ENCODE results near the genes TIFAB and SLC25A48.

DNA sequence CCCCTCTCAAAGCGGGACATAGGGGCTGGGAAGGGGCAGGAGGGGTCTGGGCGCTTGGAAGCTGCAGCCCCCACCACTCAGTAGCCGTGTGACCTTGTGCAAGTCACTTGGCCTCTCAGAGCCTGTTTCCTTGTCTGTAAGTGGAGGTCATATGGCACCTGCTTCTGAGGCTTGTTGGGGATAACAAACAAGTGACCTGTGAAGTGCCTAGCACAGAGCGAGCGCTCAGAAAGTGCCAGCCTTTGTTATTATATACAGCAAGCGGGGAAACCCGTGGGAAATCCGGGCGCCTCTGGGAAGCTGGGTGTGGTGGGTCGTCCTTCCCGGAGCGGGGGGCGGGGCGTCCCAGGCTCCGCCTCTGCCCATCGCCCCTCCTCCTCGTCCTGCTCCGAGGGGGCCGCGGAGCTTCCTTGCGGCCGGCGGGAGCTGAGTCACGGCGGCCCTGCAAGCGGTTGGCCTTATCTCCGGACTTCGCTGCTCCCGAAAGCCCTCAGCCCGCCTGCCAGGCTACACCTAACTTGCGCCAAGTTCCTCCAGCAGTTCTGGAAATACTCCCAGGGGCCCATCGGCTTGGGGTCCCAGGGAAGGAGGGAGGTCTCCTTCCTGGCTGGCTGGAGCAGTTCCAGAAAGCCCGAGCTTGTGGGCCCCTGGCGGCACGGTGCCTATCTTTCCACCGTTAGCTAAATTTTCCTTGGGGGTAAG is 54.0 kb upstream of the CDKN2AIPNL start:
- PRO-cap, result unidirectional peak, plus-strand start at position 429 of the sequence

DNA sequence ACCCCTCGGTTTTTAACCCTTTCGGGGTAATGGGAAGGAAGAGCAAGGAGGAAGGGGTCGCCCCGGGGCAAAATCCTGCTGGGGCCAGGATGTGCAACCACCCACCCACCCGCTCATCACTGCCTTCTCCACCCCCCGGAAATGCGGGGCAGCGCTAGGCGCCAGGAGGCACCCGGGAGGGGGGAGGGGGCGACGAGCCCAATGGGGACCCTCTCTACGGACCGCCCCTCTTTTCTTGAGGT is 1.0 kb upstream of the JADE2 start:
- PRO-cap, result no peak

- PRO-cap, result no peak
Observed at GRCh38 chr5:134573417-134573981, 48.0 kb downstream of the JADE2 start.

DNA sequence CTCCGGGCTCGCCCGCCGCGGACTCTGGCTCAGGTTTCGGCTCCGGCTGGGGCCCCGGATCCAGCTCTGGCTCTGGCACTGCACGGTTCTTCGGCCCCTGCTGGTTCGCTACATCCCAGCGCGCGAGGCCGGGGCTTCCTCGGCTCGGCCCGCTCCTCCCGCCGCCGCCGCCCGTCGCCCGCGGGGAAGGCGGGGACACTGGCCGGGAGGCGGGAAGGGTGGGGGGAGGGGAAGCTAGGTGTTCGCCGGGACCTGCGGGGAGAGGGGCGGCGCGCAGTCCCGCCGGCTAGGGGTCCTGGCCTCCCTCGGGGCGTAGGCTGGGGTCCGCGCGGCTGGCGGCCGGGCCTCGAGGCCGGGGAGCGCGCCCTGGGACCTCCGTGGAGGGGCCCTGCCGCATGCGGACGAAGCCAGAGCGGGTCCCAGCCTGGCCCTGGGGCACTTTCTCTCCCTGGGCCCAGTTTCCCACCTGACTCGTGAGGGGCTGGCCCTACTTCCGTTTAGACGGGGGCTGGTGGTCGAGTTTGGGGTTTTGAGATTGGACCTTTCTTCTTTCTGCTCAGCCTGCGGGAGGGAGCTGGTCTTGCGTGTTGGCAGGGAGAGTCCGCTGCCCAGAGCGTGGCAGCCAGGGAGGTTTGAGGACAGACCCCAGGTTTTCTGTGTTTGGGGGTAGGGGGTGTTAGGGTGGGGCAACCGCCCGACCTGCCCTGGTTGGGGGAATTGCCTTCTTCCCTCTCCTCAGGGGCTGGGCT is 5.8 kb upstream of the PITX1 start:
- PRO-cap, result no peak

DNA sequence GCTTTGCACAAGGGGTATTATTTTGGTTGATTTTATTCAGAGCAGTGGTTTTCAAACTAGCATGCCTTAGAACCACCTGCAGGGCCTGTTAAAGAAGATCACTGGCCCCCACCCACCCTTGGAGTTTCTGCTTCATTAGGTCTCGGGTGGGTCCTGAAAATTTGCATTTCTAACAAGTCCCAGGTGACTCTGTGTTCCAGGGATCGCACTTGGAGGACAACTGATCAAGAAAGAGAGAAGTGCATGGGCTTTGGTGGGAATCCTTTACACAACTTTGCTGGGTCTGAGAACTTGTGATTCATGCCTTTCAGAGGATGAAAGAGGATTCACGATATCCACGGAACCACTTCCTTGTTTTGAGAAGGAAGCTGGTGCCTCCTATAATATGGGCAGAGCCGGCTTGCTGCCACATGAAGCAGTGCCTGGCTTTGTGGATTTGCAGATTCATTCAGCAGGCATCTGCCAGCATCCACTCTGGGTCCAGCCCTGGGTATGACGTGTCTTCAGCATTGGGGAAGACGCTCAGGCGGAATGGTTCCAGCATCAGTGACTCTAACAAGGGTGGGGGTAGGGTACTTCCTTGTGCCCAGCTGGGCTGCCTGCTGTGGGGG is 106.6 kb upstream of the PITX1 start:
- PRO-cap, result no peak

- PRO-cap, result no peak
Observed at GRCh38 chr5:135191044-135191883, 157.2 kb upstream of the PITX1 start.

GRCh38 chr5:135338499-135339119 is 60.4 kb downstream of the MACROH2A1 start:
- PRO-cap, result no peak

GRCh38 chr5:135374601-135375340 is 24.3 kb downstream of the MACROH2A1 start:
- PRO-cap, result no peak

DNA sequence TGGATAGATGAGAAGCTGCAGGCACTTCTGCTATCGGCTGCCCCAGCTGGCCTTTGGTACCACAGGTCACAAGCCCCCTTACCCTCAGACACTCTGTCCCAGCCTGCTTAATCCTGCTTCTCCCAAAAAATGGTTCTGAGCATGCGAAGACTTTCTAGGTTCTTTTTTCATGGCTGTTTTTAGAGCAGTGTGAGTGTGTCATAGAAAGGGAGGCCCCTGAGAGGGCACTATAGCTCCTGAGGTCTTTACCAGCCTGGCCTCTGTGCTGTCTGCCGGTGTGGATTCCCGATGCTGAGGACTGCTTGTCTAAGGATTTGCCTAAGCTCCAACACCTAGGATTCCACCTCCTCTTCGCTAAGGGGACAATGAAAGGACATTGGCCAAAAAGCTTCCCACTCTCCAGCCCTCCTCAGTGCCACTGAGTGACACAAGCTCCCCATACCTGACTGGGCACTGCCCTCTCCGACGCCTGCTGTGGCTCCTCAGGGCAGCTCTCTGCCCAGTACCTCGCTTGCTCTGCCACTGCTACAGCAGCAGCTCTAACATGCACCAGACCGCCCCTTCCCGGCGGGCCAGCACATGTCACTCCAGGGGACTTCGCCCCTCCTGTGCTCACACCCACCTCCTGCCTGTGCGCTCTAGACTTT is 21.2 kb downstream of the MACROH2A1 start:
- PRO-cap, result no peak

GRCh38 chr5:135452076-135452469 is at the start of gene TIFAB:
TIFAB (minus strand) TSS chr5:135452351.
- PRO-cap, result no peak

DNA sequence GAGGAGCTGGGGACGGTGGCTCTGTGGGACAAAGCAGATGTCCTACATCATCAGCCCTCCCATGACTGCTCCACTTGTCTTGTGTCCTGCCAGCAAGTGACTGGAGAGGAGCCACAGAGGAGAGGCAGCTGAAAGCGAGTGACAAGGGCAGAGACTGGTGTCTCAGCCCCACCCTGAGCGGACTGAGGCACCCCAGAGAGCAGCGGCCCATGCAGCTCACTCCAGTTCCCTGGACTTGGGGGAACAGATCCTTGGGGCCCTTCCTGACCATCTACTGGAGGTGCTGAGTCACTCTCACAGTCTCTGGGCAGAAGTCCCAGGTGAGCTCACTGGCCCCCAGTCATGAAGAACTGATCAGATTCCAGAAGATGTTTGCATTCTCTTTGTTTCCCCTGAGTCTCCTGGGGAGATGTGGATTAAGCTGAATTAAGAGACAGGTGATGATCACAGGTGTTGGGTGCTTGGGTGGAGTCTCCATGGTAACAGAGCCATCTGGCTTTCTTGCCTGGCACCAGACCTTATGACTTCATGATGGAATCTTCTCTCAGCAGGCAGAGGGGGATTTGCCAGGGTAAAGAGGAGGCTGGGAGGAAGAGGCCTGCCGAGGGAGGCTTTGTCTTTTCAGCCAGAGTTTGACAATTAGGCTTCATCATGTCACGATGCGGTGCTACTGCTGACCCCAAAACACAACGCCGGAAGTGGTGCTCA is 13.1 kb upstream of the SLC25A48 start:
- PRO-cap, result no peak

DNA sequence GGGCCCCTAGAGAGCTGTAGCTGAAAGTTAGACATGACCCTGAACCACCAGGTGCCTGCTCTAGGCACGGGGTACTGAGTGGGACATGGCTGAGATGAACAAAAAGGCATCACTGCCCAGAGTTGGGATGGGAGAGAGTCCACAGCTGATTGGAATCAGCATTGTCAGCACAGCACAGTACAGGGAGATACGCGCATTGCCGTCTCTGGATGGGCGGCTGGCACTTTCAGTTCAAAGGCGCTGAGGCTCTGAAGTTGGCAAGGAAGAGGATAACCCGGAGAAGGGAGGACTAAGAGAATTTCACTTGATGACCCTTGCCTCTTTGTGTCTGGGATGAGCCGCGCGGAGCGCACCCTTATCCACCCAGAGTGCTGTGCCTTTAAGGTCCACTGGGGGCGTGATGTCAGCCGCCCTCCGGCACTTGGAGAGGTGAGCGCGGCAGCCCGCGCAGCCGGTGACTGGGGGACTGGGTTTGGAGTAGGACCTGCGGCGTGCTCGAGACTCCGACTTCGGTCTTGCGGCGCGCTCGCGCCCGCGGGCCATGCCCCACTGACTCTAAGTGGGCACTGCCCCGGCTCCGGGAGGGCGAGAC is at the start of gene SLC25A48:
Gene SLC25A48, plus strand, starts transcription at position 420 of the 592 bp plus-strand sequence.
- PRO-cap, result no peak

DNA sequence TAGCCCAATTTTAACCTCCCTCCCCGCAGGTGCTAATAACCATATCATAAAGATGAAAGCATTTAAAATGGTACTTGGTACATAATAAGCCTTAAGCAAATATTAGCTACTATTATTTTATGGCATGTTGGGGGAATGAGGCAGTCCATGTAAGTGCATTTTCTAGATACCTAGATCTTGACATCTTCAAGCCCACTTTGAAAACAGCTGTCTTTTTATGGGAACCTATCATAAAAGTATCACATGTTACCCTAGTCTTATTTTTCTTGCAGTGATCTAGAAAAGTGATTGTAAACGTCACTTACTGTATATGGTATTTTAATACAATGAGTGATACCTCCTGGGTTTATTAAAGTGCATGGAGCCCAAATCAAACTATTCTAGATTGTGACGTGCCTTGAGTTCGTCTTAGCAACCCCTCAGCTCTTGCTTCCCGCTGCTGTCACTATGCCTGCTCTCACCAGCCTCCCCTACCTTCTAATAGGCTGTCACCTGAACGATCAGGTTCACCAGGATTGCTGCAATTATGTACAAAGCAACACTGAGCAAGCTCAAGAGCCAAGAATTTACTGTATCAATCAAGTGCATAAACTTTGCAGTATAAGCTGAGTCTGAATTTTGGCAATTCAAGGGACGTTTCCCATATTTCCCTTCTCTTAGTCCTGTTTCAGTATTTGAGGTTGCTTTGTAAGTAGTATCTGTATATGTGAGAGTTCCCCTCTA is 3.1 kb downstream of the LECT2 start:
- PRO-cap, result no peak

GRCh38 chr5:135976246-135976650 is 21.5 kb upstream of the LECT2 start:
- PRO-cap, result no peak

DNA sequence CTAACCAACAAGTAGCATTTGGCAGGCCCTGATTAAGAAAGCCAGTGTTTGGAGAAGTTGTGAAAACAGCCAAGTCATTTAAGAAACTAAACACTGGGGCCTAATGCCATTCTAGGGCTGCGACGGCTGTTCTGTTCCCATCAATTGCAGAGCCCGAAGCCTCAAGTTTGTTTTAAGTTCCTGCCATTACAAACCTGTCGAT is 4.5 kb upstream of the TGFBI start:
- PRO-cap, result no peak

DNA sequence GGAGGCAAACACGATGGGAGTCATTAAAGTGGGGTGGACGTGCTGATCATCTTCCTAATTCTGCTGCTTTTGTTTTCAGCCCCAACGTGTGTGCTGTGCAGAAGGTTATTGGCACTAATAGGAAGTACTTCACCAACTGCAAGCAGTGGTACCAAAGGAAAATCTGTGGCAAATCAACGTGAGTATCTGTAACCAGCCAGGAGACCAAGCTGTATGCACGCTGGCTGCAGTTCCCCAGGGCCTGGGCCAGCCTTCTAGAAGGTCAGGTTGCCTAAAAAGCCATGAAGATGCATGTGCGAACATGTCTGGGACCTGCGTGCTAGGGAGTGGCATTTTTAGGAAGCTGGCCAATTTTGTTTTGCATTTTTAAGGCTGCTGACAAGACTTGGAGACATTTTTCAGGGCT is 4.9 kb downstream of the TGFBI start:
- PRO-cap, result no peak

GRCh38 chr5:136080433-136080981 is 51.7 kb downstream of the TGFBI start:
- PRO-cap, result no peak

DNA sequence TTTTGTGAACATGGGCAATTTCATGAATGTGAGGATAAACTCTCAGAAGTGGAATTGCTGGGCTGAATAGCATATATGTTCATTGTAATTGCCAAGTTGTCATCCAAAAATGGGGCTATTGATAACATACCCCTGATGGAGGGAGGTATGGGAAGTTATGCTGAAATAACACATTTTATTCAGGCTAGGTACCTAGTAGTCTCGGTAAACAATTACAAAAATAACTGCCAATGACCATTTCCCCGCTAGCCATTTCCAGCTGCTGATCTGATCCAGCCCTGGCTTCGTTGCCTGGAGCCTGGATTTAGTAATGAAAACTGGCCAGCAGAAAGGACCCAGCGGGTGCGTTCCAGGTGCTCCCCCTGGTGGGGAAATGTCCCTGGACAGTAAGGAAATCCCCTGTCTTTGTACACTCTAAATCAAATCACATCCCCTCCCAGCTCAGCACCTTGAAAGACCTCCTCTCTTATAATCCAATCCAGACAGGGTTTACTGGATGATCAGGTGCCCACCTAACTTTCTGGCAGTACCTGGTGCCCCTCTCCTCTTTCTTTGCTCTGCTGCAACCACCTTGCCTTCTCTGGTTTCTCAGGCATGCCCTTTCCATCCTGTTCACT is 50.3 kb upstream of the SMAD5 start:
- PRO-cap, result no peak

DNA sequence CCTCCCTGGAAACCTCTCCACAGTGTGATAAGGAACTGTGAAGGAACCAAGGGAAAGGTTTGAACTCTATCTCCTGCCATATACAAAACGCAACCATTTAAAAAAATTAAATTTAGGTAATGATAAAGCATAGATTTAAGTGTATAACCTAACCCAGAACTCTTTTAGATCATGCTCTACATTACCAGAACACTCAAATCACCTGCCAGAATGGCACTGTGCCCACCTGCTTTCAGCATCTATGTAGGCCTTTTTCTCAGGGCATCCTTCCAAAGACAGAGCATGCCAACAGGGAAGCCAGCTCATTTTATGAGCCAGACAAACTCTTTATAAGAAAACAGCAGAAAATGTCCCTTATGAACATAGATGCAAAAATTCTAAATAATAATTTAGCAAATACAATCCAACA is 48.0 kb upstream of the SMAD5 start:
- PRO-cap, result no peak

GRCh38 chr5:136087928-136088620 is 44.6 kb upstream of the SMAD5 start:
- PRO-cap, result no peak

All from left common carotid artery plus branches (tissue), 1 donor.